ENCODE measurements around the genes EFCAB13 and MRPL10.

DNA sequence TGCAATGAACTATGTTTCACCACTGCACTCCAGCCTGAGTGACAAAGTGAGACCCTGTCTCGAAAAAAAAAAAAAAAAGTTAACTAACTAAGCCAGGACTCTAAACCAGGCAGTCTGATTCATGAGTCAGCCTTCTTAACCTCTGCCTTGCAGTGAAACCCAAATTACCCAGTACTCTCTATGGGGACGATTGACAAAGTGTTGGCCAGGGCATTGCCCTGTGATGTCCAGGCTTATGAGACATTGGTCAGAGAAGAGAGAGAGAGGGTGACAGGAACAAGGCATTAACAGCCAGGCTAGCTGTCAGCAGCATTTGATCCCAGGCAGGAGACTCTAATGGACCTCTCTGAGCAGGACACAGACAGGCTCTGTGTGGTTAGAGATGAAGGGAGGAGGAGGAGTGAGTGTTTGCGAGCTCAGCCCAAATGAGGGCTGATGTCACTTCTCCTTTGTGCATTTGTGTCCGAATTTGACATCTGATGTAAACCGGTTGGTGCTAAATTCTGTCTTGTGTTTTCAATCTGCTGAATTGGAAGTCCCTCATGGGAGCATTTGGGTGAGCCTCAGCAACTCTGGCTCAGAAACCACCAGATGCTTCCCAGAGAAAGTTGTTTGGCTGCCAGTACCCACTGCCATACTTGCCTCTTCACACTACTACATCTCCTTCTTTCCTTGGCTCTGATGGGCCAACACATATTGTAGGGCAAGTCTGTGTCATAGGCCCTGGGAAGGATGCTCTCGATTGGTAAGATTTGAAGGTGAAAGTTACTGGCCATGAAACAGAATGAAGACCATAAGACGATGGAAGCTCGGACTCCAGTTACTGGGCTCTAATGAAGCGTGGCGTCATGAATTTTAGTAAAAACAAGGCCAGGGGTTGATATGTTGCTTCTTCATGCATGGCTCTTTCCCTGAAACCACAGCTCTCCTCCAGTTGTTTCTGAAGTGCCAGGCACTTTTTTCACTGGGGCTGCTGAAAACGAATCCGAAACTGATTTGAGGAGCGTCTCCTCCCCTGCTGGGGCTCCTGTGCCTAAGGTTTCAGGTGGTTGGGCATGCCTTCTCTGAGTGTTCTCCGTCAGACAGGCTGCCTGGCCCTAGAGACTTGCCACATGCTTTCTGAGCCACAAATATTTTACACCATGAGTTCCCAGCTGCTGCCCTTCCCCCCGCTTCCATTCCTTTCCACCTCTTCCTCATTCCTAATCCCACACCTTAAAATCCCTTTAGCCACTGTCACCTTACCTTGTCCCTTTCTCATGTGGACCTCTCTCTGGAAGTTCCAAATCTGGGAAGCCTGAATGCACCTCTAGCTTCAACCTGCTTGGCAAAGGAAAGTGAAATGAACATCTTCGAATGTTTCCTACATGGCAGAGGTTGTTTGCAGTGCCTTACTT lies 4.0 kb upstream of the MYL4 start:
- RRBS, 2 experiments = no CpG with 5 or more reads among the region's 16 CpGs

DNA sequence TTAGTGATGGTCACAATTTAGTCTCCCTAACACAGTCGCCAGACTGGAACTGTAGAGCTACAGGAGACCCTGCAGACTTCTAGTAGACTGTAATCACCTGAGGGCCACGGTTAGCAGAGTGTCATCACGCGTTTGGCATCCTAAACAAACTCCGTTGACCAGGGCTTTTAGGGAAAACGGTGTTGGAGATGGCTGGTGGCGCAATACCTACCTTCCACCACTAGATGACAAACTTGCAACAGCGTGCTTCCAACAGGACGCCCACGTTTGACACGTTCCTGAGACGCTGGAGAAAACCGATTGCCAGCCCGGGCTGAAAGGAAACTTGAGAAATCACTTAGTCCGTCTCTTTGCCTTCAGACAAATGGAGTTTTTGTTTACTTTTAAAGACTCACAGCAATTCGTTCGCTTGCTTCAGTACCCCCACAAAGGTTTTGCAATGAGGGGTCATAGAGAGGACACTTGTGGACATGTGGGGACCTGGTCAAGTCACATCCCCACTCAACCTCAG lies 20.6 kb downstream of the MYL4 start:
- RRBS, 2 experiments = no CpG with 5 or more reads among the region's 17 CpGs

DNA sequence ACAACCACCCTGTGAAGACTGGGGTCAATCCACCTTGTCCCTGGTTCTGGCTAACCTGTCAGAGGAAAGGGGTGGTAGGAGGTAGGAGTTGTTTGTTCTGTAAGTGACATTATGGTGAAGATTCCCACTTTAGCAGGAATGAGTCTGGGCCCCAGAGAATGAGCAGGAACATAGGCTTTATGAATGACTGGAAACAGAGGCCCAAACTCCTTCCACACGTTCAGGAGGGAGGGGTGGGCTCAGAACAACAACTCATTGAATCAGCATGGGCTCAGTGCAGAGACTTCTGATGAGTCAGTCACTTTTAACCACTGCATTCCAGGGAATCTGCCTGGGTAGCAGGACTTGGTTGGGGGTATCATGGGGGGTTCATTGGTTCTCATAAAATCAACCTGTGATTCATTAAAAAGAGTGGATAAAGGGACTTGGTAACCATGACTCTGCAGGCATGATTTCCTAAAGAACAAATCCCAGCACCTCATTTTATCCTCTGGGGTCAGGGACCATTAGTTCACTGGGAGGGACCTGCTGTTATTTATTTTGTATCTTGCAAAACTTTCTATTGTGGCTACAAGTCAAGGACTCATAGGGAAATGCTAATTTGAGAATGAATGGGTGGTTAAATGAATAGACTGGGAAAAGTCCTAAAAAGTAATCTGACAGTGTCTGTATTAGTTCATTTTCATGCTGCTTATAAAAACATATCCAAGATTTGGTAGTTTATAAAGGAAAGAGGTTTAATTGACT lies 13.7 kb downstream of the ITGB3 start:
- RRBS, 2 experiments = no CpG with 5 or more reads among the region's 1 CpG

DNA sequence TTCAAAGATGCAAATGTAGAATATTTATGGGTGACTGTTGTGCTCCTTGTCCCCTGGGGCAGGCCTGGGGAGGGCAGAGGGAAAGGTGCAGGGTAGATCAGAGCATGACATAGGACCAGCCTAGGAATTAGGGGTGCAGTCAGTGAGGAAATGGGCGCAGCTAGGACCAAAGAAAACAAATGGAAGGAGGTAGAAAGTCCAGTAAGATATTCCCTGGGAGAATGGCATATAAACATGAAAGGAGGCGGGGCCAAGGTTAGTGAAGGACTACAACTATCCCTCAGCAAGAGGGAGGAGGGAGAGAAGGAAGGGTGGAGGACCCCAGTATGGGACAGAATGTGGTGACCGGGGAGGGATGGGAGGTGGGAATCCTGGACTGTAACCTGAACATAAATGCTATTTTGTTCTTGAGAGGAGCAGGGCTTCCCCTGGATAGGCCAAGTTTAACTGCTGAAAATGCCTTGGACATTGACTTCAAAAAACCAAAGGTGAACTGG lies 22.8 kb downstream of the ITGB3 start:
- RRBS, 2 experiments = no CpG with 5 or more reads among the region's 3 CpGs

DNA sequence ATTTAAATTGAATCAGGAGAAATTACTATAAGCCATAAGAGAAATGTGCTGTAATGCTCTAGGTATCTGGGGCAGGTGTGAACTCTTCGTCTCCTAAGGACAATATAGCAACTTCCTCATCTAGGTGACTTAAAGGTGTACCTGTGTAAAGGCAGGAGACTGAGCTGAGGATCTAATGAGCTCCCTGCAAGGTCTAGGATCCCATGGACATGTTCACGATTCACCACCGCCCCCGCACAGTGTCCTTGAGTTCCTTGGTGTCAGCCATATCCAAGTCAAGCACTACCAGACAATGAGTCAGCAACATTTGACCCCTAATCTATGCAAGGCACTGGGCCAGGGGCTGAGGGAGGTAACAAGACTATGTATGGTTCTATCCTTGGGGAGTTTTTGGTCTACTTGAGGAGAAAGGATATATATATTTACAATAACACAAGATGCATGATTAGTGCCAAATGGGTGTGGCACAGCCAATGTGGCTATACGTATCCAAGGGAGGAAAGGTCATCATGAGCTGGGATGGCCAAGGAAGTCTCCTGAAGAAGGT lies 34.9 kb downstream of the ITGB3 start:
- RRBS, 2 experiments = no CpG with 5 or more reads among the region's 5 CpGs

- RRBS, 2 experiments = under 1 to 2% methylated on average over 21 to 26 of the region's 64 CpGs
Measured at GRCh38 chr17:47323514-47324121, at the start of gene EFCAB13. EFCAB13 (plus strand) TSS chr17:47323955.

DNA sequence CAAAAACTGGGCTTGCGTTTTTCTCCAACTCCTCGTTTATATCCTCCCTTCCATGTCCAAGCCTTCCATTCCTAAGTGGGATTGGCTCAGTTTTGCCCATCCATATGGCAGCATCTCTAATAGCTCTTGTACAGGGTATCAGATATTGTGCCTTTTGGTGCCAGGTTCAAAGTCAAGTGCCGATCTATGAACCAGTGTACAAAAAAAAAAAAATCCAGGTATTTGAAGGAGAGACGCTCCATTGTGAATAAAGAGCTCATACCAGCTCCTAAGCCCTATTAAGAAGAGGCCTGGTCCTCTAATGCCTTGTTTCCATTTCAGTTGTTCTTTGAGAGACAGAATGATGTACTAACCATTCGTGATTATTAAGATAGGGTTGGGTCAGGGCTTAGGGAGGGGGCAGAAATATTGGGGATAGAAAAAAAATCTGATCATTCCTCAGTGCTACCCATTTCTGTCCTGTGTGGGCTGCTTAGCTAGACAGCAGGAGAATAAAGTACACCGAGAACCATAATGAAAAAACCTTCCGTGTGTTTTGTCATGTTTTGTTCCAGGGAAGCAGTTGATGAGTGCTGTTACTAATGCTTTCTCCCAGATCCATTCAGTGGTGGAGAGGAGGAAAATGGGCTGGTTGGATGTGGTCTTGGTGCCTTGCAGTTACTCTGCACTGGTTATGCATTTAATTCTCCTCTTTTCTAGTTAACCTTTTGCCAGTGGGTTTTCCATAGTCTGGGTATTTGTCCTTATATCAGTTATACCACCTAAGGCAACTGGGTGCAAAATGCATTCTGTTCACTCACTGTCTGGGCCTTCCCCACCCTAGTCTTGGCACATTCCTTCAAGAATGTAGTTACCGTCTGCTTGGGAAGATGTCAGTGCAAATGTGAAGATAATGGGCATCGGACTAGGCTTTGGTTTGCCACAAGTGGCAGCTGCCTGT lies 9.5 kb upstream of the TBKBP1 start:
- RRBS, 2 experiments = no CpG with 5 or more reads among the region's 9 CpGs

GRCh38 chr17:47686669-47687656 lies 7.0 kb upstream of the TBKBP1 start:
- RRBS, 2 experiments = no CpG with 5 or more reads among the region's 7 CpGs

GRCh38 chr17:47819894-47820901 lies 1.4 kb downstream of the OSBPL7 start:
- RRBS, 2 experiments = no CpG with 5 or more reads among the region's 14 CpGs

GRCh38 chr17:47830934-47831863 lies at the start of gene MRPL10:
MRPL10 (minus strand) TSS chr17:47831541.
- RRBS, 2 experiments = under 1 to 1% methylated on average over 13 of the region's 41 CpGs

DNA sequence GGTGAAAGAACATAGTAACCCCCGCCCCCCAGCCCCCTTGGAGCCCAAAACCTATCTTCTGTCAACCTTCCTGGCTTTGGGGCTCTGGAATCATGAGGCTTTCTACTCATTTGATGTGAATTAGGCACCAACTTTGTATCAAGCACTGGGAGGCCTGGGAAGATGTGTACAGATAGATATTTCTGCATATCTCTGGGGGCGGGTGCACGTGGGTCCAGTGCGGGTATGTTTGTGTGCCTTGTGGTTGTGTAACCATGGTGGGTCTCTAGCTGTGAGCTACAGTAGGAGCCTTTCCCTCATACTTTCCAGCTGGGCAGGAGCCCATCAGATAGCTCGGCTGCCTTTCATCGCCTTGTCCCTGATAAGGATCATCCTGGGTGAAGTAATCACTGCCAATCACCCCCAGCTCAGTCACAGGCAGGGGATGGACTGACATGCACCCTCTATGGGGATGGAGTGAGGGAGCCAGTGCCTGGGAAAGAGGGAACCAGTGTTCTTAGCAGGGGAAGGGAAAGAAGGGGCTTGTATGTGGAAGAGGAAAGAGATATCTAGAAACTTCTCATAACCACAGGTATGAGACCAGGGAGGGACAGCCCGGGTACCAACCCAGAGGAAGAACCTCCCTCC lies 3.1 kb upstream of the SCRN2 start:
- RRBS, 2 experiments = no CpG with 5 or more reads among the region's 7 CpGs

DNA sequence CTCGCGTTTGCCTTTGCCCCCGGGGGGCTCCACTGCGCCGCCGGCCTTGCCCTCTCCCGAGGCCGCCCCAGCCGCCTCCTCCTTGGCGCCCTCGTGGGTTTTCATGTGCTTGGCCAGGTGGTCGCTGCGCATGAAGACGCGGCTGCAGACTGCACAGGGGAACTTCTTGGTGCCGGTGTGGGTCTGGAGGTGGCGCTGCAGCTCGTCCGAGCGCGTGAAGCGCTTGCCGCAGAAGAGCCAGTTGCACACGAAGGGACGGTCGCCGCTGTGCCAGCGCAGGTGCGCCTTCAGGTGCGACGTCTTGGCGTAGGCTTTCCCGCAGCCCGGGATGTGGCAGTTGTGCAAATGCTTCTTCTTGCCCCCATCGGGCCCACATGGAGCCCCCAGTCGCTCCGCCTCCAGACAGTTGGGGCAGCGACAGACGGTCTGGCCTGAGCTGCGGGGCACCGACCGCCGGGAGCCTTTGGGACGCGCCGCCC lies 3.6 kb downstream of the SP6 start:
- RRBS, 2 experiments = 39 to 66% methylated on average over 7 of the region's 46 CpGs

GRCh38 chr17:47894962-47895957 lies 776 bp upstream of the SP2 start:
- RRBS, 2 experiments = 0% methylated on average over 3 of the region's 33 CpGs; no CpG with 5 or more reads in 1 of the 2 experiments

GRCh38 chr17:48024894-48025663 lies 12.5 kb downstream of the COPZ2 start:
- RRBS, 2 experiments = under 1 to 1% methylated on average over 12 to 19 of the region's 53 CpGs

DNA sequence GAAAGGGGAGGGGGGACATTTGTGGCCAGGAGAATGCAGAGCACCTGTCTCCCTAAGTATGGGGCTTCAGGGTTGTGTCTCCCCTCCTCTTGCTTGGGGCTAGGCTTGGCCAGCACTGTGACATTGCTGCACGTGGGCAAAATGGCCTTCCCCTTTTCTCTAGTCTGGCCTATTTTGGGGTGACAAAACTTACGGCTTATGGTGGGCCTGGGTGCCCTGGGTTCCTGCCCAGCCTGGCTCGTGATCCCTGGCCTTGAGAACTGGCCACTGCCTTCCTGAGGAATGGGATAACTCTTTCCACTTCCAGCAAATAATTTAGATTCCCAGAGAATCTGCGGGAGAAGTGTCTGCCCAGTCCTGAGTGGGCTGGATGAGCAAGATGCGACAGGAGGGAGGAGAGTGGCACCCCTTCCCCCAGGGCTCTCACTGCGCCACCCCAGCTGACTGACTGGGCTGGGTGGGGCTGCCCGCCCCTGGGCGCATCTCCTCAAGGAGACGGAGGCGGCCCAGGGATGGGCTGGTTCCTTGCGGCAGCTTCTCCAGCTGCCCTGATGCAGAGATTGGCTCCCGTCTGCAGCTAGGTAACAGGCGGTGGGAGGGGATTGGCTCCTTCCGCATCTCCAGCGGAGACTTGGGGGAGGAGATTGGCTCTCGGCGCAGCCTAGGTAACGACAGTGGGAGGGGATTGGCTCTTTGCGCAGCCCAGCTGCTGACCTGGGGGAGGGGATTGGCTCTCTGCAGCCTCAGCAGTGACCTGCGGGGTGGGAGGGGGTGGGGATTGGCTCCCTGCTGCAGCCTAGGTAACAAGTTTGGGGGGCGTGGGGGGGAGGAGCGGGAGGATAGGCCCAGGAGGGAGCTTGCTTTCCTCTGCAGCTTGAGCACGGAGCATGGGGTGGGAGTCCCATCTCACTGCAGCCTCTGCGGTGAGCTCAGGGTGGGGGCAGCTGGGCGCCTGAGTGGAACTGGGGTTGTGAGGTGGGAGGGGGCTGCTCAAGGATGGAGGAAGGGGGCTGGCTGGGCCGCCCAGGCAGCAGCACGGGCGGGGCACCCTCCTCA lies 6.0 kb downstream of the NFE2L1 start:
- RRBS, 2 experiments = no CpG with 5 or more reads among the region's 28 CpGs

- RRBS, 2 experiments = no CpG with 5 or more reads among the region's 9 CpGs
Measured at GRCh38 chr17:48429065-48429546, 908 bp downstream of the SKAP1 start.

- RRBS, 2 experiments = no CpG with 5 or more reads among the region's 6 CpGs
Measured at GRCh38 chr17:48456502-48456986, 26.5 kb upstream of the SKAP1 start.

DNA sequence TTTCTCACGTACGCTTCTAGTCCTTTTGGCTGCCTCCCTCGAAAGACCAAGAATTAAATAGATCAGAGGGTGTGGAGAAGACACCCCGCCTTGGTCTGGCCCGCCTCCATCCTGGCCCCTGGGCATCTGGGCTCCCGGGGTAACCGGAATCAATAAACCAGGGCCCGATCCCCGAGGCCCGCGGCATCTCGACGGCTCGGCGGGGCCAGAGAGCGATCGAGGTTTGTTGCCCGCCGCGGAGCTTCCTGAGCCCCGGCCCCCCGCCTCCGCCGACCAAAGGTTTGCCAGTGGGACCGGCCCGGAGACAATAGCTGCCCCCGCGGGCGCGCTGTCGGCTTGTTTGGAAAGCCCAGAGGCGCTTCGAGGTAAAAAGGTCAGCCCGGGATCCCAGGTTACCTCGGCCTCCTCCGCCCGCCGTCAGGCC lies 3.9 kb downstream of the HOXB1 start:
- RRBS, 2 experiments = under 1 to 8% methylated on average over 19 of the region's 38 CpGs

DNA sequence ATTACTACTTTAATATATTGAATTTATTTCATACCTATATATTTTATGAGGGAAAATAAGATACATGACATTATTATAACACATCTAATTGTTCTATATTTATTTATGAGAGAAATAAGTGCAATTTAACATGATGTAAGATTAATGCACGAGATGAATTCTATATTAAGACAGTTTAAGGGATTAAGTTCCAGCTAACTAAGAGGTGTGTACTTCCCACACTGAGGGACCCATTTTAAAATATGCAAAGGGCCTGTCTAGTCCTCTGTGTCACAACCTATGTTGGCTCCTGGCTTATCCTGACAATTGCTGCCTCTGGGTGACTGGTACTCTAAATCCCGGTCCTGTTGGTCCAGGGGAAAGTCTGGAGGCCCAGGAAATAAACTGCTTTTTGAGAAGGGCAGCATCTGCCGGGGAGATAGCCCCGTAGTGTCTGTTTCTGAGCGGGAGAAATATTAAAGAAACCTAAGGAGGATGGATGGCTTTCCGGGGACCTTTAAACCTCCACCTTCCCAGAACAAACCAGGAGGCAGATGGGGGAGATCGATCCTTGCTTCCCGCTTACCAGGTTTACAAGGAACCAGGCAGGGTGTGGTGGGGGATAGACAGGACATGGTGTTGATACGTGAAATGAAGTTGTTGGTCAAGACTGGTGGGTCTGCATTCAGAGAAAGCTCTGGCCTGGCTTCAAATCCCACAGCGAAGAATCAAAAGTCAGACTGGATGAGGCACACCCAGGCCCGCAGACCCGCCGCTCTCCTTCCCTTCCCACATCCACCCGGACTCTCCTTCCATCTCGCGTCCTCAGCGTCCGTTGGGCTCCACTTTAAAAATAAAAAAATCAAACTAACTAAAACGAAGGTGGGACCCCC lies 3.9 kb downstream of the HOXB2 start:
- RRBS, 2 experiments = 90 to 93% methylated on average over 5 of the region's 19 CpGs

- RRBS, 2 experiments = no CpG with 5 or more reads among the region's 31 CpGs
Measured at GRCh38 chr17:48547629-48549111, 3.3 kb upstream of the HOXB2 start.